Melanocyte of skin (primary cell): ENCODE measurements around a stretch of chr9.

GRCh38 chr9:83979294-83980046 is 545 bp downstream of the HNRNPK start:
- CAGE, long polyA plus RNA, 2 experiments = no peak in any of the 2 experiments

DNA sequence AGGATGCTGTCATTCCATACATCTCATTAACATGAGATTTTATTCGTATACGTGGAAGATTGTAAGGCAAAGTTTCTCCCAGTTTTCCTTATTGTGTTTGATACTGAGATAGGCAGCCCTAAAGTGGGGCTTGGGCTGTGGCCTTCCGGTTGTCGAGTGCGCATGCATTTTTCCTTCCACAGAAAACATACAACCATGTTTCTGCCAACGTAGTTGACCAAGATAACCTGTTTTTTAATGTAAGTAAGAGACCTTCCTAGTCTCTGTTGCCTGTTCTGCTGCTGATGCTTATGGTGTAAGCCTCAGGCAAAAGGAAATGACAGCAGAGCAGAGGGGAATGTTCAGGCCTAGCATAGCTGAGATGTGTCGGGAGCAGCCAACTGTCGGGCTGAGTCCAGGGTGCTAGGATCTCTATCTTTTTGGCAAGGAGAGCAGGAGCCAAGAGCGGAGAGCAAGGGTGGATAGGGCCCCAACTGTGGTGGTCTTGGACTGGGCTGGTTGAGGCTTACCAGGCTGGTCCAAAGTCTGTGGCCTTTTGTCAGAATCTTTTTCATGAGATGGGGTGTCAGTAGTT is 2.5 kb downstream of the NTRK2 start:
- CAGE, long polyA plus RNA, 2 experiments = no peak in any of the 2 experiments

- CAGE, long polyA plus RNA, 2 experiments = no peak in any of the 2 experiments
Measured at GRCh38 chr9:84711855-84712607, 42.5 kb downstream of the NTRK2 start.

DNA sequence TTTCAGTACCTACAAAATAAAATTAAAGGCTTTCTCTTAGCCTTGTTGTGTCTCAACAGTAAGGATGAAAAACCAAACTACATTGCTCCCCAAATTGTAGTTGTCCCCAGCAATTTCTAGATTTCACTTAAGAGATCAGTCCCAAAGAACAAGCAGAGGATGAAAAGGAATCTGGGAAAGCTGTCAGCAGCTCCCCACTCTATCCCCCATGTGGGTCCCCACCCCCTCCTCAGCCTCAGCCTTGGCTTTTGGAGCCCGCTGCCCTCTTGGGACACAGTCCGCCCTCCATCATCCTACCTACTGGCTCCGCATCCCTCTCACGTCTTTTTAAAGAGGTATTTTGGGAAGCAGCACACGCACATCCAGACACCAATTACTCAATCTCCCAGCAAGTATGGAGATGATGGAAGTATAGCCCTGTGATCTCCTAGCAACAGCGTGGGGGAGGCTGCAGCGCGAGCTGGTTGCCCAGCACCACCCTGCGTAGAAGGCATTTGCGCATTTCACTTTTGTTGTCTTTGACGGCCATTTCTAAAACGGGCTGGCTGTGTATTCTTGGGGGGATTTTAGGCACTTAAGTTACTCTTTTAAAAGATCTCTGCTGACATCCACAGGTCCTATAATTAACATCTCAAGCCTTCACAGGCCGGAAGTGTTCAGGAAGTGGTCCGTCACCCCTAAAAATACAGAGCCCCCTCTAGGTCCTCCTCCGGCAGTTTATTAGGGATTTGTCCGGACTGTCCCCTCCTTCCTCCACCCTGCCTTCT is 371.2 kb downstream of the NTRK2 start:
- CAGE, long polyA plus RNA, 2 experiments = no peak in any of the 2 experiments

DNA sequence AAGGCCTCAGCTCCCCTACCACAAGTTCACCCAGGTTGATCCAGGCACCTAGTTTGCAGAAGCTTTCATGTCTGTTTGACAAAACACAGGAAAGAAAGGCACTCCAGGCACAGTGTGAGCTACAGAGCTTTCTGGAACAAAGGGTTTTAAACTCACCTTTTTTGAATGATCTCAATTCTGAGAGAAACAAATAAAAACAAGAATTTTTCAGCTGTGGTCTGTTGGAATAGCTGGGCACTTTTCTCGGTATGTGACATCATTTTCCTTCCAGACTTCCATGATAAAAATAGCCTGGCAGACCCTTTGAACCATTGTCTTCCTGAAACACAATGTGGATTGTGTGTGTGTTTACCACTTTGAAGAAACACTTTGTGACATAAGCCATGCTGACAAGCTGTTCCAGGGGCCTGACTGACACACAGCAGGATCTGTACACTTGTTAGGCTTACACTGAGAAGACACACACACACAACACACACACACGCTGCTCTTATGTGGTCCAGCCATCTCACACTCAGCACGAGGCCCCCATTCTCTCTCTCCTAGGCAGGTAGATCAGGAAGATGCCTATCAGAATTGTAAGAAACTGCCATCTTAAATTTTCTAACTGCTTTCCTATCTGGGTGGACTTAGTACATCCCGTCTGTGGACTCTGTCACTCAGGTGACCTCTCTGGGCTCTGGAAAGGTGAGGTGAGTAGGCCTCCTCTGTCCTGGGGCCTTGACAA is 214.1 kb downstream of the AGTPBP1 start:
- CAGE, long polyA plus RNA, 2 experiments = no peak in any of the 2 experiments

- CAGE, long polyA plus RNA, 2 experiments = no peak in any of the 2 experiments
Measured at GRCh38 chr9:85716357-85716963, 25.3 kb downstream of the AGTPBP1 start.

DNA sequence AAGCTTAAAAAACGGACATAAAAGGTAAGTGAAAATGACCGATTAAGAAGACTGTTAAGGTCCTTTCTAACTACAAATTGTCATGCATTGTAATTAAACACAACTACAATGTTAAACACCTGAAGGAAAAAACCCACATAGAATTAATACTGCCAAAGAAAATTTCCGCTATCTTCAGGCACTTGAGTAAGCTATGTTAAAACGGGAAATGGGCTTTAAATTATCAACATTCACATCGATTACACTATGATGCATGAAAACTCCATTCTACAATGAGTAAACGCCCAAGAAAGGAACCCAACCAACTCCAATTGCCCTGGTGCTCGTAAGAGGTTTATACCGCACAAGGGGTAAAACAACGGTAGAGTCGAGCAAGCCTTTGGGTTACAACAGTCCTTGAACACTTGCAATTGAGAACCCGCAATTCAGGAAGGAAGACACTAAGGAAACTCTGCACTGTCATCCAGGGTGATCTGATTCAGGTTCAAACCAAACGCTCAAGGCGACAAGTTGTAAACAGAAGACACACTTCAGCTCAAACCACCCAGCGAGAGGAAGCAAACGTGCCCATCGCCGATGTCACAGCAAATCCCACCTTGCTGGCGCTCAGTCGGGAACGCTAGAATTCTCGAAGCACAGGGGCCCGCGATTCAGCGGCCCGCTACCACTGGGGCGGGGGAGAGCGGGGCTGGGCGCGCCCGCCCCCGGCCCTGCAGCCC is 917 bp downstream of the AGTPBP1 start:
- CAGE, long polyA plus RNA, 2 experiments = no peak in any of the 2 experiments

DNA sequence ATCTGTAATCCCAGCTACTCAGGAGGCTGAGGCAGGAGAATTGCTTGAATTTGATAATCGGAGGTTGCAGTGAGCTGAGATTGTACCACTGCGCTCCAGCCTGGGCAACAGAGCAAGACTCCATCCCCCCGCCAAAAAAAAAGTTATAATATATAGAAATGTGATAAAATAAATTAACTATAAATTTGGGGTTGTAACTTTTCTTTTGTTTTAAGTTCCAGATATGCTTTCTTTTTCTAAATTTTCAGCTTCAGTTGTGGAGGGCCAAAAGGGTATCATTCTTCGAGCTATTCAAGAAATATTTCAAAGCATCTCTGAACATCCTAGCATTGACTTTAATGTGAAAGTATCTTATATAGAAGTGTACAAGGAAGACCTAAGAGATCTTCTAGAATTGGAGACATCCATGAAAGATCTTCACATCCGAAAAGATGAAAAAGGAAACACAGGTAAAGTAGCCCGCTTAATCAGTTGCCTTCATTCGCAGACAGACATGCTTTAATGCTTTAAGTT is 80.9 kb upstream of the AGTPBP1 start:
- CAGE, long polyA plus RNA, 2 experiments = no peak in any of the 2 experiments

DNA sequence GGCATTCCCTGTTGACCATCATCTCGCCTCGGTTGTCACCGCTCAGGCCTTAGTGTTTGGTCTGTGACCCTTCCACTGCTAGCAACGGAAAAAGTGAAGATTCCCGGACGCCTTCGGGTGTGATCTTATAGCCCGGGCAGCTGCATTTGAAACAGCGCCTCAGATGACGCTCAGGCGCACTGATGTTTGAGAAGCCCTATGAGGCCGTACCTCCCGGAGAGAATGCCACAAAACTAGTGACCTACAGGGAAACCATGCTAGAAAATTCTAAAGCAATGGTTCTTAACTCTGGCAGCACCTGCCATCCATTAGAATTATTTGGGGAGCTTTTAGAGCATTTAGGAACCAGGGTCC is 668 bp upstream of the GOLM1 start:
- CAGE, long polyA plus RNA, 2 experiments = no peak in any of the 2 experiments

DNA sequence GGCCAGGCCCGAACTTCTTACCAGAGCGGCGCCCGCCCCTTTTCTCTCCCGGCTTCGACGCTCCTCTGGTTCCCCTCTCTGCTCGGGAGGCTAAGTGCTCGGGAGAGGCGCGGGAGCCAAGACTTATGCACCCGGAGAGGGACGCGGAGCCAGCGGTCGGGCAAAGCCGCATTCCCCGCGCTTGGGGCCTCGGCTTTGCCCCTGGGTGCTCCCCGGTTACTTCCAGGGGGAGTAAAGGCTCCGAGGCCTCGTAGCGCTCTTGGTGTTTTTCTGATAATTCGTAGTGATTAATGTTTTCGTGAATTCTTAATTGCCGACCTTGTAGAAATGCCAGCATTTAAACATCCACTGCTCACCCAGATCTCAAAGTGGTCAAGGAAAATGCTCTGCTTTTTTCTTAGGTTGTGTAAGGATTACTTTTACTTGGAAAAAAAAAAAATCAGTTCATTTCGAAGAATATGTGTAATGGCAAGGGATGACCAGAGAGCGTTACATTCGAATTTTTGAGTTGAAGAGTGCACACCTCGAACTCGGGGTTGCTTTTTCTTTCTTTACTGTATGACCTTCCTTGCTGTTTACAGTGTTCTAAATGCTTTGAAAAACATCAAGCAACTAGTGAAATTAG is 636 bp upstream of the TUT7 start:
- CAGE, long polyA plus RNA, 2 experiments = no peak in any of the 2 experiments

GRCh38 chr9:86406328-86406885 is 52.2 kb upstream of the TUT7 start:
- CAGE, long polyA plus RNA, 2 experiments = no peak in any of the 2 experiments

DNA sequence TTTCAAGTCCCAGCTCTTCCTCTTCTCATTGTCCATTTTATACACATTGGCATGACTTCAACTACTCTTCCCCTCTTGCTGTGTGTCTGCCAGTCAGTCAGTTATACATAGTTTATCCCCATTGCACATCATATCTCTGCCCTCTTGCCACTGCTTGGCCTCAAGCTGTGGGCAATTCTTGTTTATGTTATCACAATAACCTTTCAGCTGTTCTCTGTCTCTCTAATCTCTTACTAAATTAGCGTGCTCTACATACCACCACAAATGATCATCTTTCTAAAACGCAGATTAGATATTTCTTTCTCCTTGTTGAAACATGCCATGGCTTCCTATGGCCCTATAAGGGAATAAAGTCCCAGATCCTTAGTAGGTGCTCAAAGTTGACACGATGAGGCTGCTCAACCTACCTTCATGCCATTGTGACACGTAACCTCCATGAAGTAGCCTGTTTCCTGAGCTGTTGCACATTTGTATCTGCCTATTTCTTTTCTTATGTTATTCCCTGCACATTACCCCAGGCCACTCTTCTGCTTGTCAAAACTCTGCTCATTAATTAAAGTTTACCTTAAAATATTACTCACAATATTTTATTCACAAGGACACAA is 239.2 kb downstream of the GAS1 start:
- CAGE, long polyA plus RNA, 2 experiments = no peak in any of the 2 experiments

- CAGE, long polyA plus RNA, 2 experiments = no peak in any of the 2 experiments
Measured at GRCh38 chr9:86733808-86734433, 213.4 kb downstream of the GAS1 start.

DNA sequence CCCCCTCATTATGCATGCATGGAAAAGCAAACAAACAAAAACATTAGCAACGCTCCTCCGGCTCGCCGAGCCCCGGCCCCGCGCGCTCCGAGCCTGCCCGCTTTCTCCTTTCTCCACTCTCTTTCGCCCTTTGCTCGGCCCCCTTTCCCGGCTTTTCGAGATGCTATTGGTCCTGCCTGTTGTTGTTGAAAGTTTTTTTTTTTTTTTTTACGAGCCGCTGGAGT is 181 bp upstream of the GAS1 start:
- CAGE, long polyA plus RNA, 2 experiments = no peak in any of the 2 experiments

- CAGE, long polyA plus RNA, 2 experiments = no peak in any of the 2 experiments
Measured at GRCh38 chr9:87041771-87042704, 94.7 kb upstream of the GAS1 start.

GRCh38 chr9:87147897-87148376 is 200.6 kb upstream of the GAS1 start:
- CAGE, long polyA plus RNA, 2 experiments = no peak in any of the 2 experiments

GRCh38 chr9:87148377-87149141 is 201.3 kb upstream of the GAS1 start:
- CAGE, long polyA plus RNA, 2 experiments = no peak in any of the 2 experiments

GRCh38 chr9:87337716-87338285 is 159.9 kb upstream of the DAPK1 start:
- CAGE, long polyA plus RNA, 2 experiments = no peak in any of the 2 experiments

DNA sequence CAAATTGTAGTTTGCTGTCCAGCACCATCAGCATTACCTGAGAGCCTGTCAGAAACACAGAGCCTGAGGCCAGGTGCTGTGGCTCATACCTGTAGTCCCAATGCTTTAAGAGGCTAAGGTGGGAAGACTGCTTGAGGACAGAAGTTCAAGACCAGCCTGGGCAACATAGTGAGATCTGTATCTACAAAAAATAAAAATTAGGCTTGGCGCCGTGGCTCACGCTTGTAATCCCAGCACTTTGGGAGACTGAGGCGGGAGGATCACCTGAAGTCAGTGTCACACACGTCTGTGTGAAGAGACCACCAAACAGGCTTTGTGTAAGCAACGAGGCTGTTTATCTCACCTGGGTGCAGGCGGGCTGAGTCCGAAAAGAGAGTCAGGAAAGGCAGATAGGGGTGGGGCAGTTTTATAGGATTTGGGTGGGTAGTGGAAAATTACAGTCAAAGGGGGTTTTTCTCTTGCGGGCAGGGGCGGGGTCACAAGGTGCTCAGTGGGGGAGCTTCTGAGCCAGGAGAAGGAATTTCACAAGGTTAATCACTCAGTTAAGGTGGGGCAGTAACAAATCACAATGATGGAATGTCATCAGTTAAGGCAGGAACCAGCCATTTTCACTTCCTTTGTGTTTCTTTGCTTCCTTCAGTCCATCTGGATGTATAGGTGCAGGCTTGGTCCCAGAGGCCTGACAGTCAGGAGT is 89.7 kb upstream of the DAPK1 start:
- CAGE, long polyA plus RNA, 2 experiments = no peak in any of the 2 experiments

DNA sequence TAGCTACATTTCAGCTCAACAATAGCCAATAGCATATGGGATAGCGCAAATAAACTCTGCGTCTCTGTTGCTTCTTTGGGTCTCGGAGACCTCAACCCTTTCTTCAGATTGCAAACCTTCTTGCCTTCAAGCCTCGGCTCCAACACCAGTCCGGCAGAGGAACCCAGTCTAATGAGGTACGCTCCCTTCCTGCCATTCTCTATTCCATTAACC is 634 bp upstream of the DAPK1 start:
- CAGE, long polyA plus RNA, 2 experiments = no peak in any of the 2 experiments